M059J (cell line): ENCODE data around the genes TRAM1L1 and PRSS12.

- RAMPAGE, long total RNA = no peak
Measured at GRCh38 chr4:113636306-113637364, 124.9 kb downstream of the CAMK2D start.

- RAMPAGE, long total RNA = no peak
Measured at GRCh38 chr4:113637861-113638465, 123.6 kb downstream of the CAMK2D start.

GRCh38 chr4:113684492-113684688 lies 77.1 kb downstream of the CAMK2D start:
- RAMPAGE, long total RNA = no peak

GRCh38 chr4:113744273-113745492 lies 16.9 kb downstream of the CAMK2D start:
- RAMPAGE, long total RNA = no peak

DNA sequence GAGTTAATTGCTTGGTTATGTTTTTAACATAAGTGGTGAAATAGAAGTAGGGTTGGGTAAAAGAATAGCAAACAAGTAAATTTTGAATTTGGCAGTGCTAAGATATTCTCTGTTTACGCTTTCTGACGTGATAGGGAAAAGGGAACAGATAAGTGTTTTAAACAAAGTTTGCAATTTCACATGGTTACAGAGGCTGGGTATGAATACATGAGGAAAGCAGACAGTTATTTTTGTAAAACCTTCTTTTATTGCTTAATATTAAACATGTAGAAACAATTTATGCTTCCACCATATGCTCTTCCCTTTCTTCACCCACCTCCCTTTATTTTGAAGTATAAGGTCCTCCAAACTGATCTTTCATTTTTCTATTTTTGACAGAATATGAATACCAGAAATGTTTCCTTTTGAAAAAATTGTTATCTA lies 214.2 kb upstream of the ARSJ start:
- RAMPAGE, long total RNA = no peak

DNA sequence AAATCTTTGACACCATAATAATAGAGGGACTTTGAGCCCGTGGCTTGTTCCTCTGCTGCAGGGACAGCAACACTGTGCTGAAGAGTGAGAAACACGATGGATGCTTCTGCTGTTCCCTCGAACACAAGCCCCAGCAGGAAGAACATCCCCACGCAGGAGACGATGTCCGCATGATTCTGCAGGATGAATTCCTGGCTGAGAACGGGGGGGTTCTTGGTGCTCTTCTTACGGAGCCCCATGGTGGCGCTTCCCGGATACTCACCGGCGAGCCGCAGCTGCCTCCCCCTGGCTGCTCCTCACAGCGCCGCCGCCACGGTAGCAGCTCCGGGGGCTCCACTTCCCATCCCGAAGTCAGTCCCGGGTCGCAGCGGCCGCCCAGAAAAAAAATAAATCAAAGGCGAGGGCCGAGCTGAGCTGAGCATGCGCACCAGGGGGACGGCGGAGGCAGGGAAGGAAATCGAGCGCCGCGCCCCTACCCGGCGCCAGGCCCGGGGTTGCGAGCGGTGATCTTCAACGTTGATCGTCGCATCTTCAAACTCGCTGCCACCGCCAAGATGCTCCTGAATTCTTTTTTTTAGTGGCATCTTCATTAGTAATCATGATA lies at the start of gene TRAM1L1:
TRAM1L1 (minus strand) TSS at position 422 of the 604 bp plus-strand sequence.
- RAMPAGE, long total RNA = no peak

DNA sequence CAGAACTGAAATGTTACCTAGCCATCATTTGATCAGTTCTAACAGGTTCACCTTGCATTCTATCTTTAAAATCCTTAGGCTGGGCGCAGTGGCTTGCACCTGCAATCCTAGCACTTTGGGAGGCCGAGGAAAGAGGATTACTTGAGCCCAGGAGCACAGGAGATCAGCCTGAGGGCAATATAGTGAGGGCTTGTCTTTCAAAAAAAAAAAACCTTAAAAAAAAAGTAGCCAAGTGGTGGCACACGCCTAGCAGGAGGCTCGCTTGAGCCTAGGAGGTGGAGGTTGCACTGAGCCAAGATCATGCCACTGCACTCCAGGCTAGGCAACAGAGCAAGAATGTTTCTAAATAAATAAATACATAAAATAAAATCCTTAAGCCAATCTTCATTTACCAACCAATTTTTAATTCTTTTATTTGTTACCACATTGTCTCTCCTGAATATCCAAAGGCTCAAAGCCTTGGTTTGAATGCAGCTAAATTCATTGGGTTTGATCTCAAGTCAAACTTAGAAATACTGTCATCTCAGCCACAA lies 75.5 kb downstream of the PRSS12 start:
- RAMPAGE, long total RNA = no peak

GRCh38 chr4:118352626-118353322 lies at the start of gene PRSS12:
Gene PRSS12, minus strand, starts transcription at chr4:118353003.
- RAMPAGE, long total RNA = no peak

DNA sequence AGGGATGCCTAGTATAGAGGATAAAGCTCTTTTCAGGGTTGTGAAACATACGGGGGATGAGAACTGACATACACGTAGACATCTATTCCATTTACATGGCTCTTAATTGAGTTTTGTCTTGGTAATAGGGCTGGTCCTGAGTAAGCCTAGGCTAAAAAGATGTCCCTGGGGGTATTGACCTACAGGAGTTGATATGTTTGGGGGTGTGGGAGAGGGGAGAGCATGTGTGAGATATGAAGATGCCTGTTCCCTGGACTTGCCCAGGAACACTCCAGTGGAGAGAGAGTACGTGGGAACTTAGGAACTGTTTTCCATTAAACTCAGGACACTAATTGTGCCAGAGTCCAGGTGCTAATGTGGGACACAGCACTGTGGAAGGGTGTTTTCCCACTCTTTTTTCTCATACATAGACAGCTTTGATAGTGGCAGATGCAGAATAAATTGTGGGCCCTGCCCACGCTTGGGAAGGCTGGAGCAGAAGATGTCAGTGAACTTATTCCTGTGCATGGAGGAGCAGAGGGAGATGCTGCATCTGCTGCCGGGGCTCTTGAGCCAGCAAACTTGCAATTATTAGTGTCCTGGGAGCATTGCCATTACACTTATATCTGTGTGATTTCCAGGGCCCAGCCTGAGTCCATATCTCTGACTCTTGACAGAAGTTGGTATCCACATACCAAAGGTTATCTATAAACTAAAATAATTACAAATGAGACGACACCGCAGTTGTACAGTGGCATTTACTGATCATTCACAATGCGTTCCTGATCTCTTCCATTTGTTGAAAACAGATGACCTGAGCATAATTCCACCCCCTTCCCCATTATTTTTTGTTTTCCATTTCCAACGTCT lies 20.8 kb downstream of the SYNPO2 start:
- RAMPAGE, long total RNA = no peak

GRCh38 chr4:118955409-118955885 lies 66.8 kb downstream of the SYNPO2 start:
- RAMPAGE, long total RNA = no peak

DNA sequence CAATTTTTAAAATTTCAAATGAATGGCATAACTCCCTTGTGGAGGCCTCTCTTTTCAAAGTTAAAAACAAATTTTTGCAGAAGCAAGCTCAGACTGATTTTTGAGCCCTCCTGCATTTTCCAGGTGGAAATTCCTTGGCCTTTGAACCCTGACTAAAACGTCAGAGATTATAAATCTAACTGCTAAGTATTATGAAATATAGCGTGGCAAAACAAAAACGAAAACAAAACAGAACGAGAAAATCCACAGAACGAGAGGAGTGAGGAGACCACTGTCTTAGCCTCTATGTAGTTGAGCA lies 80.0 kb downstream of the SYNPO2 start:
- RAMPAGE, long total RNA = no peak

GRCh38 chr4:119029588-119030920 lies 105.6 kb upstream of the MYOZ2 start:
- RAMPAGE, long total RNA = no peak

DNA sequence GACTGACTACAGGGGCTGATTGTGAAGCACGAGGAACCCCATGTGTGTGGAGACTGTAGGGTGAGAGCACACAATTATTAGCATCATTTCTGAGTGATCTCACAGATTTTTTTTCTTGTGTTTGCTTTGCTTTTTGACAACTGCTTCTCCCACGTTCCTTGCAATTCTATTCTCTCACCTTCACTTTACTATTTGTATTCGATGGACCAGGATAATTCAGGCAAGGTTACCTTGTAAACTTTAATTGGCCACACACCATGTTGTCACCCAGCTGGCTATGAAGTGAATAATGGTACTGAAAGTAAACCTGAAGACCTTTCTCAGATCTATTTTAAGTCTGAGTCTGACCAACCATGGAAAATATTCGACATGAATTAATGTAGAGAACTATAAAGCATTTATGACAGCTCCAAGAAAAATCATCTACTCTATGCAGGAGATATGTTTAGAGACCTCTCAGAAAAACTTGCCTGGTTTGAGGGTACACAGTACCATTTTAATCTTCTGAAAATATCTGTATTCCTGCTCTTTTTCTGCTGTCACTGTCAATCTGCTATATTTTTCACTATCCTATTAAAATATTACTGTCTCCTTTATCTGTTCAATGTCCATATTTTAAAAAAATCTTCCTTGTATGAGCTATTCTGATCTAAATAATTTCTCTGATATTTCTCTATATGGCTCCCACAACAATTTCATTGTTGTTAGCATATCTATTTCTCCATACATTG lies 102.3 kb upstream of the MYOZ2 start:
- RAMPAGE, long total RNA = no peak

GRCh38 chr4:119046365-119046773 lies 89.3 kb upstream of the MYOZ2 start:
- RAMPAGE, long total RNA = no peak

DNA sequence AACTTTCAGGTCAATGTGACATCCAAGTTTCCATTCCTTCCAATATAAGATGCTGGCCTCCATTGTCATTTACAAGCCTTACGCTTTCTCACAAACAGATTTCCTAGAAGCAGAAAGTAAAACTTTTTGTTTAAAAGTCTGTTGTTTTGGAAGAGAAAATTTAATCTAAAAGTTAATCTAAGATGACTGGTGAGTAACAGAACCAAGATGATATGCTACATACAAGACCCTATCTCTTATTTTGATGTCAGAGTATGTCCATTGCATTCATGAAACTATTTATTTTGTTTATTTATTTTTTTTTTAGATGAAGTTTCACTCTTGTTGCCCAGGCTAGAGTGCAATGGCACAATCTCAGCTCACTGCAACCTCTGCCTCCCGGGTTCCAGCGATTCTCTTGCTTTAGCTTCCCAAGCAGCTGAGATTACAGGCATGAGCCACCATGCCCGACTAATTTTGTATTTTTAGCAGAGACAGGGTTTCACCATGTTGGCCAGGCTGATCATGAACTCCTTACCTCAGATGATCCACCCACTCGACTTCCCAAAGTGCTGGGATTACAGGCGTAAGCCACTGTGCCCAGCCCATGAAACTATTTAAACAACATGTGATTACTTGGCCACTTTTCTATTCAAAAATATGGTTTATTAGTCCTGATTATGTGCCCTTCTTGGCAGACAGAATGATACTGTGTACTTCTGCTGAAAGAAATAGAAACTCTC lies 88.7 kb upstream of the MYOZ2 start:
- RAMPAGE, long total RNA = no peak

DNA sequence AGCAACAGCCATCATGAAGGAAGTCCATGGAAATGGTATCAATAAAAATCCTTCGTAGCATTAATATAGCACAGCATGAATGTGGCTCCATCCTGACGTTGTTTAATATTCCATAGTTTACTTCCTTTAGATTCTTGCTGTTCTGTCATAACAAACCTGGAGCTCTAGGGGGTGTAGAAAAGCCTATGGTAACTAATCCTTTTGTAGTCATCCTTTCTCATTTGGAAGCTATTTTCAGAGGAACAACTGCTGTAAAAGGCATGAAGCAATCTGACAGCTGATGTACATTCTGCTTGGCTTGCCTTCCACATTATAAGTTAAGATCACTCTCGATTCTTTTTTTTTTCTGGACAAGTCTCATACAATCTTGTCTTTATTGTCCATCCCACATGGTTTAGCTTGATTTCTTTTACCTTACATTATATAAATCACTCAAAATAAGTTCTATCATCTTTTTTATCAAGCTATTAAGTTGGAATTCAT lies 976 bp downstream of the MYOZ2 start:
- RAMPAGE, long total RNA = no peak

- RAMPAGE, long total RNA = no peak
Measured at GRCh38 chr4:119220402-119221087, 8.0 kb downstream of the USP53 start.

- RAMPAGE, long total RNA = no peak
Measured at GRCh38 chr4:119231445-119232053, 19.0 kb downstream of the USP53 start.

GRCh38 chr4:119283046-119284207 lies 17.0 kb downstream of the C4orf3 start:
- RAMPAGE, long total RNA = no peak

- RAMPAGE, long total RNA = no peak
Measured at GRCh38 chr4:119482660-119483257, 145.8 kb downstream of the PDE5A start.